Colonic mucosa (tissue), 1 donor: Measurements from ENCODE around the genes GPI, ZNF302 and FXYD5.

- PRO-cap, result no peak
Measured at GRCh38 chr19:33276165-33276527, 26.2 kb downstream of the CEBPA start.

DNA sequence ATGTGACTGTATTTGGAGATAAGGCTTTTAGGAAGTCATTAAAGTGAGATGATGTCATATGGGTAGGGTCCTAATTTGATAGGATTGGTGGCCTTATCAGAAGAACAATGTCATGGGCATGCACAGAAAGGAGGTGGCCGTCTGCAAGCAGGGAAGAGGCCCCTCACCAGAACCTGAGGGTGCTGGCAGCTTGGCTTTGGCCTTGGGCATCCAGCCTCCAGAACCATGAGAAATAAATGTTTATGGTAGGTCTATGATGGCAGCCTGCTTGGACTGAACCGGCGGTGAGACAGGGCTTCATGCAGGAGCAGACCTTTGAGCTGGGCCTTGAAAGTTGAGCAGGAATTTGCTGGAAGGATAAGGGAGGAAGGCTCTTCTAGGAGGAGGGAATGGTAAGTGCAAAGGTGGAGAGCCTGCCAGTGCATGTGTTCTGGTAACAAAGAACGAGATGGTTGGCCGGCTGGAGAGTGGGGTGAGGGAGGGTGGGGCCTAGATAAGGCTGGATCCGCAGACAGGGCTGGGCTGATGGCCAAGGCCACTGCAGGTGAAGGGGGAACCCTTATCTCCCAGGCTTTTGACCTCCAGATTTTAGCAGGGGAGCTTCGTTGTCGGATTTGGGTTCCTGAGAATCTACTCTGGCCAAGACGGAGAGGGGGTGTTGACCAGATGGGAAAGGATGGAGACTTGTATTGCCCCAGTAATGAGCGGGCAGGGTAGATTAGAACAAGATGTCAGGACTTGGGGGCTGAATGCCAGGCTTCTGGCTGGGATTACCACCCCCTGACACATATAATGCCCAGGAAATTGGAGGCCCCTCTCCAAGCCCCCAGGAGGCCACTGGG, 2.9 kb upstream of the CEBPA start:
- PRO-cap, result bidirectional peak, plus-strand start at position 140 of the sequence, minus-strand start outside the sequence; bidirectional peak, plus-strand start at position 532 of the sequence, minus-strand start at position 391 of the sequence

DNA sequence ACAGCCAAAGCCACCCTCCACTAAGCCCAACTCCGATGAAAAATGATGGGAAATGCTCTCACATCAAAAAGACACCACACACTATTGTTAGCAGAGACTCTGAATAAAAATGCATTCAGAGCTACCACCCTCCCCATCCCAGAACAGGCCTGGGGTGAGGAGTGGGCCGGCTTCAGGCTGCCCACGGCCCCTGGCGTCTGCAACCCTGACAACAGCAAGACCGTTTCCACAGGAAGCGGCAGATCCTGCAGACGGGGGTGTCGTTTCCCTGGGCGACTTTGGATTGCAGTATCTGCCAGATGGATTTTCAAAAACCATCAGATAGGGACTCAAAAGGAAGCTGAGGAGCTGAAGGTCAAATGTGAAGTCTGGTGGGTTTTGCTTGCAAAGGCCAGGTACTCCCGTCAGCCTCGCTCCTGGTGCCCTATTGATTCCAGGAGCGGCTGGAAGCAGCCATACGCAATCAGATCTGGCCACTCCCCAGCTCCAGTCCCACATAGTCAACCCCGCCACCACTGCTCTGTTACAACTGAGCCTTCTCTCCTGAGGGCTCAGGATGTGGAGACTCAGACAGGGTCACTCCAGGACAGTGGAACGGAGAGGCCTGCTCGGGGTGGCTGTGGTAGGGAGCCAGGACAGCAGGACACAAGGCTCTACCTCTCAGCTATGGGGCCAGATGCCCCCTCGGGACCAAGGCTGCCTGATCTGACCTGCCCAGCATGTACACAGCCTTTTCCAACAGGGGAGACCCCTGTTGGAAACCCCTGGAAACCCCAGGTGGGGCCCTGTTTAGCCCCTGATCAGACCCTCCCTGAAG, 14.1 kb downstream of the PEPD start:
- PRO-cap, result no peak

- PRO-cap, result bidirectional peak, plus-strand start at chr19:33798029, minus-strand start at chr19:33797624
Measured at GRCh38 chr19:33797813-33798760, 1.4 kb downstream of the KCTD15 start.

- PRO-cap, result no peak
Measured at GRCh38 chr19:34184445-34185742, 12.6 kb downstream of the LSM14A start.

- PRO-cap, result unidirectional peak, plus-strand start at chr19:34364992; bidirectional peak, plus-strand start at chr19:34365196, minus-strand start at chr19:34365088
Measured at GRCh38 chr19:34364705-34365494, at the start of gene GPI. Gene GPI, plus strand, starts transcription at chr19:34365196.

- PRO-cap, result bidirectional peak, plus-strand start at chr19:34383460, minus-strand start at chr19:34383455
Measured at GRCh38 chr19:34383391-34383934, 18.5 kb downstream of the GPI start.

- PRO-cap, result no peak
Measured at GRCh38 chr19:34667519-34668437, 9.2 kb downstream of the SCGB2B2 start.

DNA sequence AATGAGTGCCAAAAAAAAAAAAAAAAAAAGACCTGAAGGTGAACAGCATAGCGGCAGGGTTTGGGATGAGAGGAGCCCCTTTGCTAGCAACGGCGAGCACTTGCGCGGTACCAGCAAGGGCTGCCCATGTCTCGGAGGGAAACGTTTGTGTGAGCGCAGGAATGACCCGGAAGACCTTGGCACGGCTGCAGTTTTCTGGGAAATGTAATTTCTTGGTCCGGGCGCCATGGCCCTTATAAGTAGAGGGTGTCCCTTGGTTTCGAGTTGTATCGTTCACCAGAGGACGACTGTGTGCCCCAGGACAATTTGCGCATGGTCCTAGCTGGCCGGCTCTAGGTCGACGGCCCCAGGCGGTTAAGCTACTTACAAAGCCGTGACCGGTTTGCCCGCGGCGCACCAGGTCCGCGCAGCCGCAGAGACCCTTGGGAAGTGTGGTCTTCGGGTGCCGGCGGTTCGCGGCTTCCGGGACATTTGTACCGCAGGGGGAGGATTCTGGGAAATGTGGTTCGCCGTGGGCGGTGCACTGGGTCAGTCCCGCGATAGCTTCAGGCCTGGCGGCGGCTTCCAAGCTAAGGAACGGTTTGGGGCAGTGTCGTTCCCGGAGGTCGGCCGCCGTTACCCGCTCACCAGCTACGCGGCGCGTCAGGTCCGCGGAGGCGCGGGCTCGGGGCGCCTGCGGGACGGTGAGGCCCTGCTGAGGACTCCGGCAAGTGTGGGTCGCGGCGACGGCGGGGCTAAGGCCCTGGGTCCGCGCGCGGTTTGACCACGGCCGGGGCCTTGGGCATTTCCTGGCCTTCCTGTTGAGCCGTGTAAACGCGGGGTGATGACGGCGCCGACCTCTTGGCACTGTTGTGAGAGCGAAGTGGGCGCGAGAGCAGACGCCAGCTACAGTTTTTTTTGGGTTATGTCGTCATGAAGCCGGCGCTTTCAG, at the start of gene ZNF302:
Gene ZNF302 (plus strand): TSS at position 528 of the 931 bp plus-strand sequence.
- PRO-cap, result bidirectional peak, plus-strand start at position 589 of the sequence, minus-strand start at position 358 of the sequence; bidirectional peak, plus-strand start at position 854 of the sequence, minus-strand start at position 761 of the sequence

GRCh38 chr19:35026222-35026669, 4.0 kb upstream of the SCN1B start:
- PRO-cap, result no peak

DNA sequence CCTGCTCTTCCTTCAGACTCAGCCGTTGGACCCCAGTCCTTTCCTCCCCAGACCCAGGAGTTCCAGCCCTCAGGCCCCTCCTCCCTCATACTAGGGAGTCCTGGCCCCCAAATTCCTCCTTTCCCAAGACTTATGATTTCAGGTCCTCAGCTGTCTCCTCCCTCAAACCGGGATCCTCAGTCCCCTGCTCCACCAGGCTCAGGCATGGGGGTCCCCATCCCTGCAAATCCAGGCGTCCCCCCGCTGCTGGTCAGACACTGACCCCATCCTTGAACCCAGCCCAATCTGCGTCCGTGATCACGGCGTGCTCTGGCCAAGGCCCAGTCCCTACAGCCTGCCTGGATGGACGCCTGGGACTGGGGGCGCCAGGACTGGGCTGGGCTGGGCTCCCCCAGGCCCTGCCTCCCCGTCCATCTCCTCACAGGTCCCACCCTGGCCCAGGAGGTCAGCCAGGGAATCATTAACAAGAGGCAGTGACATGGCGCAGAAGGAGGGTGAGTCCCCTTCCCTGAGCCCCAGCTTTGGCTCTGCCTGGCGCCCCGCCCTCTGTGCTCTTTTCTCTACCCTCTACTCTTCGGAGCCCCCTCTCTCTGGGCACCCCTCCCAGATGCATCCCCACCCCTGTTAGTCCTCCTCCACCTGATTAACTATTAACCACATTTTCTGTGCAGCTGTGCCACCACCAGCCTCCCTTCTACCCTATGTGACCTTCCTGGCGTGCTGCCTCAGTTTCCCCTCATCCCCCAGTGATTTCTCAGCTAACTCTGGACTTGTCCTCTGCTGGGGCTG, 702 bp downstream of the HPN start:
- PRO-cap, result no peak

DNA sequence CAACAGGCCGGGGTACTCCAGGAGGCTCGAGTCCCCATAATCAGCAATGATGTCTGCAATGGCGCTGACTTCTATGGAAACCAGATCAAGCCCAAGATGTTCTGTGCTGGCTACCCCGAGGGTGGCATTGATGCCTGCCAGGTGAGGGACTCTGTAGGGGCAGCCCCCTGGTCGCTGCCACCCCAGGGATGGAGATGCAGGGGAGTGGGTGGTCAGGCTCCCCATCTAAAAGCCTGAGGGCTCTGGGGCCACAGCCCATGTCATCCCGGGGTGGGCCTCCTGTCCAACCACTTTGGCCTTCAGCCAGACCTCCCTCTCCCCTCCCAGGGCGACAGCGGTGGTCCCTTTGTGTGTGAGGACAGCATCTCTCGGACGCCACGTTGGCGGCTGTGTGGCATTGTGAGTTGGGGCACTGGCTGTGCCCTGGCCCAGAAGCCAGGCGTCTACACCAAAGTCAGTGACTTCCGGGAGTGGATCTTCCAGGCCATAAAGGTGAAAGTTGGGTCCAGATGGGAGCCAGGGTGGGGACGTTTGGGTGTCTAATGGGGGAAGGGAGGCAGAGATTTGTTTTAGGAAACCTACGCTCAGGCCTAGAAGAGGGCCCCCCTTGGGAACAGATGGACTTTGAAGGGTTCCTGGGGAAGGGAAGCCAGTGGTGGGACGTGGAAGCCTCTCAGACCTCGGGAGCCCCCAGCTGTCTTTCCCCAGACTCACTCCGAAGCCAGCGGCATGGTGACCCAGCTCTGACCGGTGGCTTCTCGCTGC, 24.2 kb downstream of the HPN start:
- PRO-cap, result no peak

- PRO-cap, result no peak
Measured at GRCh38 chr19:35126603-35127183, 8.2 kb downstream of the LGI4 start.

- PRO-cap, result unidirectional peak, plus-strand start at chr19:35129532; bidirectional peak, plus-strand start at chr19:35130178, minus-strand start at chr19:35129980
Measured at GRCh38 chr19:35129297-35130338, 5.2 kb downstream of the LGI4 start.

DNA sequence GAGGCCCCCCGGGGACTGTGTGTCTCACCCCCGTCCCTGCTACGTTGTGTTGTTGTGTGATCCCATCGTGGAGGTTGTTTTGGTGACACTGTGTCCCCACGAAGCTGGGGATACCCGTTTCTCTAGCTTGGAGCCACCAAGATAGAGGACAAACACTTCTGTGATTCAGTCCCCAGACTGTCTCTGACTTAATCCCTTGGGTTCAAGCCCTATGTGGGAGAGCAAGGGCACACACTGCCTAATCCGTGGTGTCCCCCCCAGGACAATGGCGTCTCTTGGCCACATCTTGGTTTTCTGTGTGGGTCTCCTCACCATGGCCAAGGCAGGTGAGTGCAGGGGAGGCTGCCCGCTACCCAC, 1.2 kb downstream of the FXYD1 start:
- PRO-cap, result no peak

DNA sequence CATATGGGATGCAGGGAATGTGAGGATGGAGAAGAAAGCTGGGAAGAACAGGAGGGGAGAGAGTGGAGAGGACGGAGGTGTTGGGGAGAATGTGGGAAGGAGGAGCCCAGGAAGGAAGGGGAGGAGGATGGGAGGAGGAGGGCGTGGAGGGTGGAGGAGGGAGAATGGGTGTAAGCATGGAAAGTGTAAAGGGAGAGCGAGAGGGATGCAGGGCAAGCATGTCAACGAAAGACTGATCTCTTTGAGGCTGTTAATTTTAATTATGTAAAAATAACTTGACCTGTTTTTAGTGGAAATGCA, 2.0 kb upstream of the FXYD5 start:
- PRO-cap, result no peak

DNA sequence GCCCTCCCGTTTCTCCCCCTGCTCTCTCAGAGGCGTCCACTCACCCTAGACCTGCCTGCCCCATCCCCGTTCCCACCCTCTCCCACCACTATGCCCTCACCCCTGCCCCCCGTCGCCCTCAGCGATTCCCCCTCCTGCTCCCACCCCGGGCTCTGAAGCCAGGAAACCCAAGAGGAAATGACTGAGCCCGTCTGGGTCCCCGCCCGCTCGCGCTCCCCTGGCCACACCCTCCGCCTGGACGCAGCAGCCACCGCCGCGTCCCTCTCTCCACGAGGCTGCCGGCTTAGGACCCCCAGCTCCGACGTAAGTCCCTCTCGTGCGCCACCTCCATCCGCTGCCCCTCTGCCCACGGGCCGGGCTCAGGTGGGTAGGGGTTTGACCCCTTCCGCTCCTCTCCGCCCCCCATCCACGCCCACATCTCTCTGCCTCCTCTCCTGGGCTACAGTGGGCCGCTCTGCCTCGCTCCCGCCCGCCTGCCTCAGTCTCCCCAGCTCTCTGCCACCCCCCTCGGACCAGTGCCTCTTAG, at the start of gene FXYD5:
Gene FXYD5 (plus strand): TSS at position 229 of the 526 bp plus-strand sequence.
- PRO-cap, result bidirectional peak, plus-strand start at position 226 of the sequence, minus-strand start at position 154 of the sequence

DNA sequence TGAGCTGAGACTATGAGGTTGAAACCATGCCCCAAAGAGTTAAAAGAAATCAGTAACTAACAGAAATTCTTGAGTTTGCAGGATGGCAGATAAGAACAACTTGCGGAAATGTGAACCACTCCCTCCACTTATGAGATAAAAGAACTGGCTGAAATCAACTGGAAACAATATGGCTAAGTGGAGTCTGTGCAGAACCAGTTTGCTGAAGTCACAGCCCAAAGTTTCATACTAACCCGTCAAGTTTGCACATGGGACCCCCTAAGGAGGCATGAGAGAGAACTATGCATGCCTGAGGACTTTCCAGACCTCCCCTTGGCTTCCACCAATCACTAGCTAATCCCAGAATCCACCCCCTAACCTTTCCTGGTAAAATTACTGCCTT, 8.0 kb downstream of the FAM187B start:
- PRO-cap, result no peak

GRCh38 chr19:35240125-35240707, 8.6 kb upstream of the LSR start:
- PRO-cap, result unidirectional peak, minus-strand start at chr19:35240591

- PRO-cap, result no peak
Measured at GRCh38 chr19:35250114-35250765, 1.4 kb downstream of the LSR start.